H9 (cell line): ENCODE measurements around a stretch of chr13.

DNA sequence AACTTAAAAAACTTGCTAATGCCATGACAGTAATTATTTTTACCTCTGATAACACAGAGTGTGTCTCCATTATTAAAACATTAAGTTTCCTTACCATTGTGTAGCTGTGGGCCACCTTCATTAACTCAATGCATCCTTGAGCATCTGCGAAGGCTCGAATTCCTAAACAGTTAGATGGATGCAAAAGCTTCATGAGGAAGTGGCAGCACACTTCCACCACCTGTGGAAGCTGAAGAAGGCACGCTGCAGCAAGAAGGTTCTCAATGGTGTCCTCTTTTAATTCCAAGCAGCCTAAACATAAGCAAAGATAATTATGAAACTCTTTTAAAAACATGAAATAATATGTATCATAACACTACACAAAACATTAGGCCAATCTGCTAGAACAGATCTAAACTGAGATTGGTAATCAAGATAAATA, 168.3 kb downstream of the KLHL1 start:
- PRO-cap, result no peak

- PRO-cap, result no peak
These were observed 378.1 kb downstream of the DACH1 start for GRCh38 chr13:71488756-71489383.

- PRO-cap, result no peak
These were observed 383.0 kb upstream of the DACH1 start for GRCh38 chr13:72249926-72250447.

- PRO-cap, result no peak
These were observed 6.6 kb downstream of the DIS3 start for GRCh38 chr13:72775128-72775561.

- PRO-cap, result no peak
These were observed 116.1 kb downstream of the PIBF1 start for GRCh38 chr13:72897905-72898478.

DNA sequence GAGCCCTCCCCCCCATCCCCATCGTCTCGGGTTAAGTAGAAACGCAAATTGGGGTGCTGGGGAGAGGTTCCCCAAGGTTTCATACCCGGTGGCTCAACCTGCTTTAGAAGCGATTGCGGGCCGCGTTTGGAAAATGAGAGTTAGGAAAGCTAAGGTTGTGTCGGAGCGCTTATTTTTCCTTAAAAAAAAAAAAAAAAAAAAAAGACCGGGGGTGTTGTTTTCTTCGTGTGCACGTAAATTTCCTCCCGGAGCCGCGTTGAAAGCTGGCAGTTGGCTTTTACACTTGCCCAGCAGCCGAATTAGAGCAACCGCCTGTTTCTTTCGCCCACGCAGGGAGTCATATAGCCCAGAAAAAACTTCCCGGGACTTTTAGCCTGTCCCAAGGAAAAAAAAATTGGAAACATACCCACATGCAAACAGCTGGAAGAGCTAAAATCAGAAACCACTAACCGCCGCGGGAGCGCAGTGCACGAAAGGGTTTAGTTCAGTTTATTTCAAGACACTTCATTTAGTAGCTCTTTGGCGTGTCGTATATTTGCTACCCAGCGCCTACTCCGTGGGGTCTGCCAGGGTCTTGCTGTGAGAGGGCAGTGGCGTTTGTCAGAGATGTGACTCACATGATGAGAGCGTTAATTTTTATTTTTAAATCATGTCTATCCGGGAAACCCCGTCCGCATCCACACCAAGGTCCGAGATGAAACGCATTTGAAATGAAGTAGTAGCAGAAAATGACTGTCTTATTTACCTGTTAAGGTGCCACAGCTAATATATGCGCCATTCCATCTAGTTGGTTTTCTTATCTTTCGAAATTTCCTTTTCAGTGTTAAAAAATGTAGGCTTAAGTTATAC, 1.4 kb downstream of the KLF5 start:
- PRO-cap, result no peak

DNA sequence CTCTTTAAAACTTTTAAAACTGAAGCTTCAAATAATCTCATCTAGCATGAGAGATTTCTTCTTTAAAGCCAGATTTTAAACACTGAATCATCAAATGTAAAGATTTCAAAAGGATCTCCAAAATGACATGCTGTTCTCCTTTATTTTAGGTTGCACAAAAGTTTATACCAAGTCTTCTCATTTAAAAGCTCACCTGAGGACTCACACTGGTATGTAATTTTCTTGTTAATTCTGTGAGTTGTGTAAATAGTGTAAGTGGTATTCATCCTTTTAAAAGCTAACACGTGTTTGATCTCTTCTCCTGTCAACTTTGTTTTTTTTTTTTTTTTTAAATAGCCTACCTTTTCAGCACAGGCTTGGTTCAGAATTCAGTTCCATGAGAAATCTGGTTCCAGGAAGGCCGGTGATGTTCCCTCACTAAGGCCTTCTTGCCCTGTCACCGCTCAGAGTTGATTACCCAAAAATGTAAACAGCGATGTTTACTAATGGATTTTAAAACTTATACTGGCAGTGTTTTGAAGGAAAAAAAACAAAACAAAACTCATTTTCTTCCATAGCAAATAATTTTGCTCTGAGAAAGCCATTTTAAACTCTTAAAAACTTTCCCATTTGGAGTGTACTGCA, 5.0 kb downstream of the KLF5 start:
- PRO-cap, result no peak

GRCh38 chr13:73090107-73090950, 31.5 kb downstream of the KLF5 start:
- PRO-cap, result unidirectional peak, plus-strand start at chr13:73090767

- PRO-cap, result no peak
These were observed 80.1 kb downstream of the KLF5 start for GRCh38 chr13:73138587-73139658.

- PRO-cap, result no peak
These were observed 279.7 kb downstream of the KLF5 start for GRCh38 chr13:73338449-73338939.

DNA sequence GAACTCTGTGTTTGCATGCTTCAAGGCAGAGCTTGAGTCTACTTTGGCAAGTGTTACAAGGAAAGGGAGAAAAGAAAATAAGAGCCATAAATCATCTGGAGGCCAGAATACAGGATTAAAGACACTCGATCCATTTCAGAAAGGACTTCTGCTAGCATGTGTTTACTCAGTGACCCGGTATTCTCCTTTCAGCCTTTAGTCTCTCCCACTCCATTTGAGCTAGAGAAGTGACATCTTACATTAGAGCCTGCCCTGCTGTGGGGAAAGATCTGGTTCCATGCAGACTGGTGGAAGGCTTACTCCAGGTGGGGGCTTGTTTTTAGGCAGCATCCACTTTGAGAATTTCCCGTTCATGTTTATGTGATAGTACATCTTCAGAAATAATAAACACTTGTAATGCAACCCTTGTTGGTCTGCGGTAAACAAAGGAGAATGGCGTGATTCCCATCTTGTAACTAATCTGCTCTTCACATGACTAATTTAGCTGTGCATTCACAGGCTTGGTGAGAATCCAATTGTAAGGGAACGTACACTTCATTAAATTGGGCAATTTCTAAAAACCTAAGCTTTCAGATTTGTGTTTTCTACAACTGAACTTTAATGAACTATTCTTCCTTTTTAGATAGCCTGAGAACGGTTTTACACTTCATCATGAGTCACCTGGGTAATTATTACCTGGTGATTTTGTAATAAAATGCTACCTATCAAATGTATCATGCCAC, 306.7 kb downstream of the KLF5 start:
- PRO-cap, result no peak

DNA sequence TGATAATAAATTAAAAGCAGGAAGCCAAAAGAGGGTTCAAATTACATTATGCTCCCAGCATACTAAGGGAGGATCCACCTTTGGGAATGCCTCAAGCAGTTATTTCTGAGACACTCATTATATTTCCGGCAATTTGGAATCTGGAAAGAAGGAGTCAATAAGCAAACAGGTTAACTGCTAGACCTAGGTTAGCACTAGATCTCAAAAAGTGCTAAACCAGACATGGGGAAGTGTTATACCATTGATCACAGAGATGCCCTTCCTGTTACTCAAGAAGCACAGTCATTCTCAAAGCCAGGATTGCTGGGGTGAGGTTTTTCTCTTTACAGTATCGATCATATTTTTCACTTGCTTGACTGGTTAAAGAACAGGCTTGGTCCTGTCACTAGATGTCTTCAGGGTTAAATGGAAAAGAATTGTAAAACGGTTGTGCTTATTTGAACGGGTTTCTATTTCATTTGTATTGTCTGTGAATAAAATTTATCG, 552.1 kb downstream of the KLF5 start:
- PRO-cap, result no peak

DNA sequence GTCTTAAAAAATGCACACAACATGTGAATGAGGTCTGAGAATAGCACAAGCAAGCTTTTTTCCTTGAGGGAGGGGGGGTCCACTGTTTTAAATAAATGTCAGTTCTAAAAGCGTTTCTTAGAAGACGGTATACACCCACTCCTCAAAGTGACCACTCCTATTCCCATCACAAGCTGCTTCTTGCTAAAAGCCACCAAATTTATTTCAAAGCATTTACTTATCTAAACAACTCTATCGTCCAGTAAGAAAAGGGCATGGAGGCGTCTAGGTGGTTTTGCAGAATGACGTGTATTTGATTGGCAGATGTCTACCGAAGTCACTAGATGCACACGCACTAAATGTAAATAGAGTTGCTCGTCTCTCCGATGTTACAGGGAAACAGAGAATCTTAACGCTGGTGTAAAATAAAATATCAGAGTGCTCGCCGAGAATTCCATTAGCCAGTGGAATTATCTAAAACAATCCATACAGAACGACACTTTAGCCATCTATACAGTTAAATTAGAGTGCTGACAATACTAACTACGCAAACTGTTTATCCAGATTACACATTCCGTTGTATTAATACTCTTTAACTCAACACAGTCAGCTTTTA, 1073.4 kb downstream of the KLF5 start:
- PRO-cap, result no peak

DNA sequence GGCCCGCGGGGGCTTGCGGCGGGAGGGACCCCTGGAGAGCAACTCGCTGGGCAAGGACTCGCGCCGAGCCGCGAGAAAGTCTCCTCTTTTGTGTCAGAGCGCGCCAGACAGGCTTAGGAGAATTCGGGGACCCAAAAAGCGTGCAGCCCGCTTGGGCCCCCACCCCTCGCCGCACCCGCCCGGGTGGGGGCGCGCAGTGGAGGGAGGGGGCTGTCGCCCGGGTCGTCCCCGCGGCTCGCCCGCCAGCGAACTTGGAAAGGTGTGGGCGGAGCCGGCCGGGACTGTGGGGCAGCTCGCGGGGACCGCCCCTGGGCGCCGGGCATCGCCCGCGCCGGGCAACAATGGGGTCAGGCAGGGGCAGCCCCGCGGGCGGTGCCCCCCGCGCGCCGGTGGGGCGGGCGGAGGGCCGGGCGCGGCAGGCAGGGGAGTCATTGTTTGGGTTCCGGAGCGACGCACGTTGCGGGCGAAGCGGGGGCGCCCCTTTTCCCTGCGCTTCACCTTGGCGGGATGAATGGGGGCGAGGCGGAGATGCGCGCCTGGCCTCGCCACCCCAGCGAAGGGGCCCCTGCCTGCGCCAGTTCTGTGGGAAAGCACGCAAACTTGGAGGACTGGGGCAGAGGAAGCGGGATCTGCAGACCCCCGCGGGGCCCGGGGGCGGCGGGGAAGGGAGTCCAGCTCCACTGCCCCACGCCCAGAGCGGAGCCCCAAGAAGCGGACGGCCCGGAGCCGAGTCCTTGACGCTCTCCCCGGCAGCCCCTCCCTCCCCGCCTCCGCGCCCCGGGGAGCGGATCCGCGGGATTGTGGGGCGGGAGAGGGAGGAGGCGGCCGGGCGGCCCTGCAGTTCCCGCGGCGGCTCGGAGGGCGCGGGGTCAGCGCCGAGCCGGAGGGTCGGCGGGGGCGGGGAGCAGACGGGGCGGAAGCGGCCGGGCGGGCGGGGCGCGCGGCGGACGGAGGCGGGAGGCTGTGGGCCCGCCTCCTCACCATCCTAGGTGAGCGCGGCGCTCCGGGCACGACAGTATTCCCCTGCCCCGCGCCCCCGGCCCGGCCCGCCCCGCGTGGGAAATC, 1076.2 kb downstream of the KLF5 start:
- PRO-cap, result bidirectional peak, plus-strand start at position 431 of the sequence, minus-strand start at position 343 of the sequence; bidirectional peak, plus-strand start at position 983 of the sequence, minus-strand start at position 745 of the sequence

DNA sequence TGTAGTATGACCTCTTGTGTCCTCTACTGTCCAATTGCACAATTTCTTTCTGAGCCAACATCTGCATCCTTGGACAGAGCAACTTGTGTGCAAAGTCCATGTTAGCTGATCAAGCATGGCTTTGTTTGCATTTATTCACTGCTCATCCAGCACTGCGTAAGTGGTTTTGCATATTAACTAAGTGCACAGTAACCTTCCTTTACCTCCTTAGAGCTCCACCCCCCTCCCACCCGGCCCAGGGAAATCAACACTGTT, 1194.3 kb downstream of the TBC1D4 start:
- PRO-cap, result no peak

GRCh38 chr13:74301315-74302030, 1180.5 kb downstream of the TBC1D4 start:
- PRO-cap, result unidirectional peak, minus-strand start at chr13:74301913

- PRO-cap, result no peak
These were observed 929.3 kb downstream of the TBC1D4 start for GRCh38 chr13:74552619-74553111.

DNA sequence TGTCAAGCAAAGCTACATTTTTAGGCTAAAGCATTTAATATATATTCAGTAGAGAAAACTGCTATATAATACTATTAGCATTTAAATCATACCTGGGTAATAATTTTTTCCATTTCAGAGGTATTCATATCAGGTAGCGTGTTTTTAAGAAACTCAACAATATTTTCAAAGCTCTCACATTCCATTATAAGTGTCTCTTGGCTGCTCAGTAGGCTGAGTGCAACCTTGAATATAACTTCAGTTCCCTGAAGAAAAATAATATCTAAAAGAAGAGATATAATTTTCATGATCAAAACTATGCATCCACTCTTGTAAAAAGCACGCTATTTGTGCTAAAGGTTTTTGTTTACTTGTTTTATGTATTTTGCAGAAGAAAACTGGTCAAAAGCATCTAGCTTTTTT, 190.0 kb downstream of the TBC1D4 start:
- PRO-cap, result no peak

DNA sequence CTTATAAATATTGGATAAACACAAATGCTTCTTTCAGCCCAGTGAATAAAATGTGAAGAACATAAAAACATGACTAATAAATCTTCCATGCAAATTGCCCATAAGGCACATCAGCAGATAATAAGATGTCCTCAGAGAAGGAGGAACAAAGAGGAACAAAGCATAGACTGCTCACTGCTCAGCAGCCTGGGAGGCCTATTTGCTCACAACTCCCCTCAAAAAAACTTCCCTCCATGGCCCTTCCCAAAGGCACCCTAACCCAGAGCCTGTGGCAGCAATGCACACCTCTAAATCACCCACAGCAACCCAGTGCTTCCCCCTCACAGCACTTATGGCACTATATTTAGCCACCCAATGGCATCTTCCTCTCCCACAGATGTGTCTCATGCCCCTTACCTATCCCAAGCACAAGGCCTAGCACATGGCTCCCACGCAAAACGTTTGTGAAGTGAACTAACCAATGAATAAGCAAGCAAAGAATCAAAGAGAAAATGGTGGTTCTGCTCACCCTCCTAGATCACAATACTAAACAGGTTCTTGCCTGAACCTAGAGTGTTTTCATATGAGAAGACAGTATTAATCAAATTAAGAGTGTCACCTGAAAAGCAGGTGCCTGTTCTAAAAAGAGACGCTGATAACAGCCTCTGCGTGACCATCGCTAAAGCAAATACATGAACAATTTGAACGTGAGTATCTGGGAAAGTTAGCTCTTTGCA, 96.9 kb downstream of the TBC1D4 start:
- PRO-cap, result no peak

GRCh38 chr13:75391874-75392336, 90.1 kb downstream of the TBC1D4 start:
- PRO-cap, result no peak